HepG2 (cell line): Measurements from ENCODE around the gene TXN.

- RRBS, 2 experiments, result no CpG with 5 or more reads among the region's 4 CpGs
CAGE:
- cytosol, long polyA minus RNA, result no peak
- cytosol, long polyA plus RNA, result no peak
- long polyA plus RNA, result no peak
- nucleus, long polyA minus RNA, result no peak
- nucleus, long polyA plus RNA, result no peak
These were observed 159.6 kb downstream of the ACTL7B start for GRCh38 chr9:108696097-108696748.

GRCh38 chr9:108708859-108709072, 147.0 kb downstream of the ACTL7B start:
- RRBS, 2 experiments, result no CpG with 5 or more reads among the region's 4 CpGs
CAGE:
- cytosol, long polyA minus RNA, result no peak
- cytosol, long polyA plus RNA, result no peak
- long polyA plus RNA, result no peak
- nucleus, long polyA minus RNA, result no peak
- nucleus, long polyA plus RNA, result no peak

- RRBS, 2 experiments, result no CpG with 5 or more reads among the region's 2 CpGs
CAGE:
- cytosol, long polyA minus RNA, result no peak
- cytosol, long polyA plus RNA, result no peak
- long polyA plus RNA, result no peak
- nucleus, long polyA minus RNA, result no peak
- nucleus, long polyA plus RNA, result no peak
These were observed 18.6 kb downstream of the CTNNAL1 start for GRCh38 chr9:108994712-108995108.

DNA sequence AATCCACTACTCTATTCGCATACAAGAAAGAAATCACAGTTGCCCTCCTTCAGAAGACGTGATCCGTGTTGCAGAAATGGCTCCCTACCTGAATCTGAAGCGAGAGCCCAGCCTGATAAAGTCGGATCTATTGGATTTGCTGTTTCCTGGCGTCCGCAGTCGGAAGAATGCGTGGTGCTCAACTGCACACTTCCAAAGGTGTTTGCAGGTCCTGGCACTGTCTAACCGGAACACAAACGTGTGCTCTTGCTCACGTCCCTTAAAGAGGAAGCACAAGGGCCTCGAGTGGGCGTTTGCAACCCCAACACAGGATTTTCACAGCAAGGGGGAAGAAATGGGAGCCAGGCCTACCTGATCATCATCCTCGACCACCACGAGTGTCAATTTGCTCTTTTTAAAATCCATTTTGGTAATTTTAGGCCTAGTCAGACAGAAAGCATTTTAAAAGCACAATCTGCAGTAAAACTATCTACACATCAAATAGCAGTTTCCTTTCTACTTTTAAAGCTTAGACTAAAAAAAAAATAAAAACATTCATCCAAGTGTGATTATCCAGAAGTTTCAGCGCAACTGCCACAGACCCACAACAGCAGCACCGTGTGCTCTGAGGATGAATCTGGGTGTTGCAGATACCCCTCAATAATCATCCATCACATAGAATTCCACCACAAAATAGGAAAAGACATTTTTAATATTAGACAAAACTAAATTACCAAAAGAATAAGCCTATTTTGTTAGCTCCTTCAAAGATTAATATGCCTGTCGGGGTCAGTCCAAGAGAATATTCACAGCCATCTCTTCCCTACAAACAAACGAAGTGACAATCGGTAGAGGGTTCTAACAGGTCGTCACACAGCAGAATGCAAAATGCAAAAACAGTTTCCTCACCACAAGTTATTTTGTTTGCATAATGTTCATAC, 65.2 kb downstream of the EPB41L4B start:
- RRBS, 2 experiments, result no CpG with 5 or more reads among the region's 22 CpGs
CAGE:
- cytosol, long polyA minus RNA, result no peak
- cytosol, long polyA plus RNA, result no peak
- long polyA plus RNA, result no peak
- nucleus, long polyA minus RNA, result no peak
- nucleus, long polyA plus RNA, result no peak

- RRBS, 2 experiments, result no CpG with 5 or more reads among the region's 14 CpGs
CAGE:
- cytosol, long polyA minus RNA, result no peak
- cytosol, long polyA plus RNA, result no peak
- long polyA plus RNA, result no peak
- nucleus, long polyA minus RNA, result no peak
- nucleus, long polyA plus RNA, result no peak
These were observed 13.4 kb downstream of the EPB41L4B start for GRCh38 chr9:109307296-109308005.

DNA sequence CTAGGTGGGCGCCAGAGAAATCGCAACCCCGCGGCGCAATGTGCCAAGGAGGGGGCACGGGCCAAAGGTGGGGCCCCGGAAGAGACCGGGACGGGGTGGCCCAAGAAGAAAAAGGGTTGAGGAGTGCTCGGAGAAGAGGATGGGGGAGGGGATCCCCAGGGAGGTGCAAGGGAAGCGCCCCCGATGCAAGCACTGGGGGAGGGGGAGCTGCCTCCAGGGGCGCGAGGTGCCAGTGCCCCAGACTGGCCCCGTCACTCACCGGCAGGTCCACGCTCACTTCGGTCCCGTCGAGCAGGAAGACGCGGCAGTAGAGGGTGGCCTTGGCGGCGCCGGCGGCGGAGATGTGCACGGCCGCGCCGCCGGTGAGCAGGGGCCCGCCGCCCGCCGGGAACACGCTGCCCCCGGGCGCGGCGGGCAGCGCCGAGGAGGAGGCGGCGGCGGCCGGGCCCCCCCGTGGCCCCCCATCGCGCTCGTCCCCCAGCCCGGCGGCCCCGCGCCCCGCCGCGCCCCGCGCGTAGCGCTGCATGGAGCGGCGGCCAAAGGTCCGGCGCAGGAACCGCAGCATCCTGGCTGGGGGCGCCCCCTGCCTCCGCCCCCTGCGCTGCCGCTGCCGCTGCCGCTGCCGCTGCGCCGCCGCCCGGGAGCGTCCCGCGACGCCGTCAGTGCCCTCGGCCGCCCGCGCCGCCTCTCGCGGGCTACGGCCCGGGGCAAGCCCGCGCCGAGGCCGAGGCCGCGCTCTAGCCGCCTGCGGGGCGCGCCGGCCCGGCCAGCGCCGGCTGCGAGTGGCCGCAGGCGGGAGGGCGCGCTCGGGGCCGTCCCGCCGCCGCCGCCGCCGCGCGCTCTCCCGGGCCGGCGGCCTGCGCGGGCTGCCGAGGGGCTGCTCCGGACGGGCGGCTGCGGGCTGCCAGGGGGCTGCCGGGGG, 716 bp downstream of the EPB41L4B start:
- RRBS, 2 experiments, result 2% methylated on average over 75 to 91 of the region's 132 CpGs
CAGE:
- cytosol, long polyA minus RNA, result start-site peak on the minus strand centred at position 562 of the sequence, 74 bp wide, 26 reads
- cytosol, long polyA plus RNA, result no peak
- long polyA plus RNA, result start-site peak on the minus strand centred at position 340 of the sequence, 139 bp wide, 8 and 10 reads in 2 replicates; start-site peak on the minus strand centred at position 616 of the sequence, 188 bp wide, 71 and 106 reads in 2 replicates
- nucleus, long polyA minus RNA, result no peak
- nucleus, long polyA plus RNA, result no peak

DNA sequence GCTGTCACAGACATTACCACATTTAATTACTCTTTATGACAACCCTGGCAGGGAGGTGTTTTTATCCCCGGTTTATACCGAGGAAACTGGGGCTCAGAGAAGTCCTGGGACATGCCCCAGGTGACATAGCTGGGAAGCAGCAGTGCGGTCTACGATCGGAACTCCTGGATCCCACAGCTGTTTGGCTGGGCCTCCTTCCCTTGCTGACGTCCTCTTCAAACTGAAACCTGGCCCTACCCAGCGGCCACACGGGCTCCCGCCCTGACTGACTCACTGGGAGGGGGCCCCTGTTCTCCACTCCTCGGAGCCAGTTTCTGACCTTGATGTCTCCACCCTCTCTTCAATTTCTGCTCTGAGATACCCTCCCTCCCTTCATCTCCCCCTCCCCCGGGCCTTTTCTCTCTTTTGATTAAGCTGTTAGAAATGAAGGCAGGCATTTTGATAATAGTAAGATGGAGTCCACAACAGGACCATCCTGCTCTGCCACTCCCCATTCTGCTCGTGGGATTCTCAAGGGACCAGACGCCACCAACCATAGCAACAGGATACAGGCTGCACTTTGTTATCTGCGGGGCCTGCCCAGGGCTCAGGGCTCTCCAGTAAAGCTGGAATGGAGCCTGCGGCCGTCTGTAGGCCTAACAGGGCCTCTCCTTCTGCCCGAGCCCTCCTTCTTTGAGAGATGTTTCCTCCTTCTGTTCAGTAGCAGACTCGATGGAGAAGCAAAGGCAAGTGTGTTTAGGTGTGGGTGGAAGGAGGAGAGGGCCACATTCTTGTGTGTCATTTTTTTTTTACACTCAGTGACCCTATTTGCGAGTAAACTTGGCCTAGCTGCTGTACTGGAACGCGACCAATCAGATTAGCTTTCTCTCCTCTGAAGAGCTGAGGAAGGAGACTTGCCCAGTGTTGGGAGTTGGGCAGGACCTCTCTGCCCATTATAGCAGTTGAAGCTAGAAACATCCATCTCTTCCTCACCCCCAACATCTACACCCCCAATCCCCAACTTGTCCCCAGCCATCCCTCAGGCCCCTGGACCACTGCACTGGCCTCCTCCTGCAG, 8.7 kb upstream of the EPB41L4B start:
- RRBS, 2 experiments, result no CpG with 5 or more reads among the region's 21 CpGs
CAGE:
- cytosol, long polyA minus RNA, result no peak
- cytosol, long polyA plus RNA, result no peak
- long polyA plus RNA, result no peak
- nucleus, long polyA minus RNA, result no peak
- nucleus, long polyA plus RNA, result no peak

DNA sequence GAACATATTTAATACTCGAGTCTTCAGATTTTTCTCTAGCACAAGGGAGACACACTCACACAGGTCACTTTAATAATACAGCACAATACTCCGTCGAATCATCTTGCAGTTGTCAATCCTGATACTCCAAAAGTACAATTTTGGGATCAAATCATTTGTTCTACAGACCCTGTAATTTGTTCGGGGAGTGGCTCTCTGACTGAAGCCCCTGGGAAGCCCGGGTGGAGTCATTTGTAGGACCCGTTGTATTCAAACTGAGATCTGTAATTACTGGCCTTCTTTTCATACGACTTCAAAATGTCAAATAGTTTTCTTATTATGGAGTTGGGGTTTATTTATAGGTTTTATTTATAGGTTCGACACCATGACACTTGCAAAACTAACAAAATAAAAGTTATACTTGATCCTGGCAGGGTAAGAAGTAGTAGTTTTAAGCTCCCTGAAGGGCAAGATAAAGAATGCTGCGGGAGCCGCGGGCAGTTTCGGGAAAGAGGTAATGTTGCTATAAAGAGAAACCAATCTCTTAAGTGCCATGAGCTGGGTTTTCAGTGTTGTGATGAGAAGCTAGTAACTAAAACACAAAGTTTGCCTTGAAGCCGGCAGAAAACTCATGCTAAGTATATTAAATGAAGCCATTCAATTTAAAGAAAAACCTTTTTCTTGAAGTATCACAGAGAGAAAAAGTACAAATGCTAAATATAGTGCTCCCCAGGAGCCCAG, 24.9 kb downstream of the PTPN3 start:
- RRBS, 2 experiments, result no CpG with 5 or more reads among the region's 13 CpGs
CAGE:
- cytosol, long polyA minus RNA, result no peak
- cytosol, long polyA plus RNA, result no peak
- long polyA plus RNA, result no peak
- nucleus, long polyA minus RNA, result no peak
- nucleus, long polyA plus RNA, result no peak

DNA sequence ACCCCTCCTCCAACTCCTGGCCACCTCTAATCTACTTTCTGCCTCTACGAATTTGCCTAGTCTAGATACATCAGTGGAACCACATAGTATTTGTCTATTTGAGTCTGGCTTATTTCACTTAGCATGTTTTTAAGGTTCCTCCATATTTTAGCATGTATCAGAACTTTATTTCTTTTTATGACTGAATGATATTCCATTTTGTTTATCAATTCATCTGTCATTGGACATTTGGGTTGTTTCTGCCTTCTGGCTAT, 19.0 kb downstream of the PTPN3 start:
- RRBS, 2 experiments, result no CpG with 5 or more reads among the region's 1 CpG
CAGE:
- cytosol, long polyA minus RNA, result no peak
- cytosol, long polyA plus RNA, result no peak
- long polyA plus RNA, result no peak
- nucleus, long polyA minus RNA, result no peak
- nucleus, long polyA plus RNA, result no peak

GRCh38 chr9:109640081-109641201, 139.6 kb upstream of the PALM2AKAP2 start:
- RRBS, 2 experiments, result no CpG with 5 or more reads among the region's 85 CpGs
CAGE:
- cytosol, long polyA minus RNA, result no peak
- cytosol, long polyA plus RNA, result no peak
- long polyA plus RNA, result no peak
- nucleus, long polyA minus RNA, result no peak
- nucleus, long polyA plus RNA, result no peak

DNA sequence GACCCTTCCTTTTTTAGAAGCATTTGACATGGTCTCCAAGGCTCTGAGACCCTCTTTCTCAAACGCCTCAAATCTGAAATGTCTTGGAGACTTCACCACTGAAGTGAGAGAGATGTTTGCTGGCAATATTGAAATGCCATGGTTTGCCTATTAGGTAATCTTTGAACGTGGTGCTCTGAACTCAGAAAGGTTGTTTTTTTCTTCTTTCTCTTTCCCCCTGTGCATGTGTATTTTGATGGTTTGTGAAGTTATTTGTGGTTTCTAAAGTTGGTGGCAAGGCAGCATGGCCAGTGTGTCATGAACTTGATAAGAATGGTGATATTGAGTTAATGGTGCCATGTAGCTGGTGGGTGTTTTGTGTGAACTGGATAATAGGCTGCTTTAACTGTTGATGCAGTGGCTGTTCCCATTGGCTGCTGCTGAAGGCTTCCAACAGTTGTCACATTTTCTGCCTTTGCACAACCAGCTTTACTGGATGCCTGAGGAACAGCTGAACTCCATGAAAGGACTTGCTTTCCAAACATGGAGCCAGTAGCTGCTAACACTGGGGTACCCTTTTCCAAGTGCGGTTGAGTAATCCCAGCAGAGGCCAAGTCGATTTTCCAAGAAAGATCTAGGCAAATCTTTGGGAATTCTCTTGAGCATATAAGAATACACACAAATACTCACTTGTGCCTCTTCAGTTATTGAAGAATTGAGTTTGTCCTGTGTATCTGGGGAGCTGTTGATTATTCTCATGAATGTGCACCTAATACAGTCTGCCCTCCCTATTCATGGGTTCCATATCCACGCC, 1.8 kb downstream of the PALM2AKAP2 start:
- RRBS, 2 experiments, result no CpG with 5 or more reads among the region's 5 CpGs
CAGE:
- cytosol, long polyA minus RNA, result no peak
- cytosol, long polyA plus RNA, result no peak
- long polyA plus RNA, result no peak
- nucleus, long polyA minus RNA, result no peak
- nucleus, long polyA plus RNA, result no peak

- RRBS, 2 experiments, result no CpG with 5 or more reads among the region's 7 CpGs
CAGE:
- cytosol, long polyA minus RNA, result no peak
- cytosol, long polyA plus RNA, result no peak
- long polyA plus RNA, result no peak
- nucleus, long polyA minus RNA, result no peak
- nucleus, long polyA plus RNA, result no peak
These were observed 76.8 kb downstream of the PALM2AKAP2 start for GRCh38 chr9:109856501-109857395.

DNA sequence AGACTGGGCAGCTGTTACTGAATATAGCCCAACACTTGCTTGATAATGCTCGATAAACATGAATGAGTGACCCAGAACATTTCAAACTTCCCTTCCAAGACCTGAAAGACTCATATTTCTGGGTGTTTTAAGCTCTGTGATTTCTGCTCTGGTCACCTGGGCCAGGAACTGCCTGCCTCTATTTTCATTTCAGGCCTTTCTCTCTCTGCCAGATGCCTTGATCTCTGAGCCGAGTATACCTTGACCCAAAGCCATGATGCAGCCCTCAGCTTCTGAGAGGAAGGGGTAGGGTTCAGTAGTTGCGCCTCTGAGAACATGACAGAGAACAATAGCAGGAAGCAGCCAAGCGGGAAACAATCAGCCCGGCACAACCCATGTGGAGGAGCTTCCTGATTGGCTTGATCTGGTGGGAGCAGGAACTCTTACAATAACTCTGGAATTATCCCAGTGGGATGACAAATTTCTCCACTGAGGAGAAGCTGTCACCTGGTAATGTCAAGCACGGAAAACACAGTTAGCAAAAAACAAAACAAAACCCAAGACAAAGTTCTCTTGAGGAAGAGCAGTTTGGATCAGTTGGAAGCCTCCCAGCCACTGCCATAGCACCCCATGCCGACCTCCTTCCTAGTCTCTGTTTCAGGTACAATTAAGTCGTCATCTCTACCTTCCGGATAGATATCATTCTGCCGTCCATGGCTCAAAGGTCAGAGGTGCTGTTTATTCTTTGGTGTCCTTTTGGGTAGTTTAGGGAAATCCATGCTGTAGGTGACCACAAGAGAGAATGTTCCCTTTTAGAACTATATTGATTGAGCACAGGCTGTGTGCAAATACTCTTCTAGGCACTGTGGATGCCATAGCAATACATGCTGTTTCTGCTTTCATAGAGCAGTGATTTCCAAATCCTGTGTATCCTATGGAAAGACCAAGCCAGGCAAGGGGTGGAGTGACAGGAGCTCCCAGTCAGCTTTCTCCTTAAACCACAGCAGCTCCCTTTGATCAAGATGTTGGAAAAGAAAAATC, 127.6 kb downstream of the PALM2AKAP2 start:
- RRBS, 2 experiments, result no CpG with 5 or more reads among the region's 10 CpGs
CAGE:
- cytosol, long polyA minus RNA, result no peak
- cytosol, long polyA plus RNA, result no peak
- long polyA plus RNA, result no peak
- nucleus, long polyA minus RNA, result no peak
- nucleus, long polyA plus RNA, result no peak

DNA sequence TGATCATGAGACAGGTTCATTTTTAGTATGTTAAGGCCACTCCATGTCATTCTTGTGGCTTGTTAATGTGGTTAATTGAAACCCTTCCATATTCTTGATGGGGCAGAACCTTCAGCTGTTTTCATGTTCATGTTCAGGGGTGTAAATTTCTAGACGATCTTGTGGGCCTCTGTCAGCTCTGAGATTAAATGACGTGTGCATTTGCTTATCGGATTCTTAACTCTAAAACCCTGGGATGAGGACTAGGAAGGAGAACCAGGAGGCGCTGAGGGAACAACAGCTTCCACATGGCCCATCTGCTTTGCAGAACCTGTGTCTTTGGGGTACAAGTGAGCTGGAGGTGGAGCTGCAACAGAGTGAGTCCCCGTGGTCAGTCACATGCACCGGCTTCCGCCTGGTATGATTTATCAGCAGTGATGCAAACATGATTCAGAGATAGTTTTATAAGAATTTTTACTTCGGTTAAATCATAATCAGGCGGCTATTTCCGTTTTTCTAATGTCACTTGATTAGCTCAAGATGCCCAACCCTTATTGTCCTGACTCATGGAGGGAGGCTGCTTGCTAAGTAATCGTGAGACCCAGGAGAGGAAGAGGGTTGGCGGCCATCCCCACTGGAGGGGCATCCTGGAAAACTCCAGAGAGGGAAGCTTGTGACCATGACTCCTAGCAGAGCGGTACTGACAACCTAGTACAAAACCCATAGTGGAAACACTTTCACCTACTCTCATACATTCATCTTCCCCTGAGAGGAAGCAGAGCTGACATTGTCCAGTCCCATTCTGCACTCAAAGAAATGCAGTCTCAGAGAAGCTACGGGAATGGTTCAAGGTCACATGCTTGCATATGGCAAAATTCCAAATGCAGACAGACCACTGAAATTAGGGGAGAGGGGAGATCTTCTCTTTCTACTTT, 138.3 kb downstream of the C9orf152 start:
- RRBS, 2 experiments, result no CpG with 5 or more reads among the region's 14 CpGs
CAGE:
- cytosol, long polyA minus RNA, result no peak
- cytosol, long polyA plus RNA, result no peak
- long polyA plus RNA, result no peak
- nucleus, long polyA minus RNA, result no peak
- nucleus, long polyA plus RNA, result no peak

DNA sequence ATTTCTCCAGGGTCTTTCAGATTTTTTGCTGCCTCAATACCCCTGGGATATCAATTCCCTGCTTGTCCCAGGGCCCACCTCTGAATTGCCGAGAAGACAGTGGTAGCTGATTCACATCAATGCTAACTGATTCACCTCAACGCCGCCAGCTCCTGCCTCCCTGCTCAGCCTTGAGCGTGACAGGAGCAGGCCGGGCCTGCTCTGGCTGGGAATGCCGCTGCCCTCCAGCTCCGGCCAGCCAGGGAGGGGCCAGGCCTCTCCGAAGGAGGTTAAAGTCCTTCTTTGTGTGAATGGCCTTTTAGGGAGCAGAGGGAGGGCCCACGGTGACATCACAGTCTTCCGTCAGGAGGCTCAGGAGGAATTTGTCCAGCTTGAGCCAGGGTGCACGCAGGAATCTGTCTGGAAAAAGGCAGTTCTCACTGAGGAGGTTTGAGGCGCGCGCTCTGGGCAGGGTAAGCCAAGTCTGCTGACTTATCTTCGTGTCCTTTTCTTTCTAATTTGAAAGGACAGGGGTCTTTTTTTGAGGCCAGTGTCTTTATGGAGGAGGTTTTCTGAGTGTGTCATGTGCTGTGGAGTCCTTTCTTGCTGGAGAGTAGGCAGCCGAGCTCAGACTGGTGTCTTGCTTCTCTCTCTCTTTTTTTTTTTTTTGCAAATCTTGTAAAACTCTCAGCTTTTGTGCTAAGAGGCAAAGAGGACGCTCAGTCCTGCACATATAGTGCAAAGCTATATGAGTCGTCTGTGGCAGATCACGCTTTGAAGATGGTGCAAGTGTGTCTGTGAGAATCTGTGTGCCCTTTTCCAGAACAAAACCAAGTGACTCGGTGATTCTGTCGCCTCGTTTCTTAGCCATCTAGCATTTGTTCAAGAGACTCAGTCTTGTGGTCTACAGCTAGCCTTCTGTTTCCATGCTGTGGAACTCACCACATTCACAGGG, 82.5 kb downstream of the C9orf152 start:
- RRBS, 2 experiments, result 2 to 6% methylated on average over 3 of the region's 22 CpGs
CAGE:
- cytosol, long polyA minus RNA, result start-site peak on the plus strand centred at position 387 of the sequence, 39 bp wide, 306 reads
- cytosol, long polyA plus RNA, result start-site peak on the plus strand centred at position 362 of the sequence, 73 bp wide, 555 and 263 reads in 2 replicates
- long polyA plus RNA, result start-site peak on the plus strand centred at position 372 of the sequence, 57 bp wide, 316 and 206 reads in 2 replicates
- nucleus, long polyA minus RNA, result no peak
- nucleus, long polyA plus RNA, result start-site peak on the plus strand centred at position 364 of the sequence, 77 bp wide, 915 and 1,286 reads in 2 replicates

DNA sequence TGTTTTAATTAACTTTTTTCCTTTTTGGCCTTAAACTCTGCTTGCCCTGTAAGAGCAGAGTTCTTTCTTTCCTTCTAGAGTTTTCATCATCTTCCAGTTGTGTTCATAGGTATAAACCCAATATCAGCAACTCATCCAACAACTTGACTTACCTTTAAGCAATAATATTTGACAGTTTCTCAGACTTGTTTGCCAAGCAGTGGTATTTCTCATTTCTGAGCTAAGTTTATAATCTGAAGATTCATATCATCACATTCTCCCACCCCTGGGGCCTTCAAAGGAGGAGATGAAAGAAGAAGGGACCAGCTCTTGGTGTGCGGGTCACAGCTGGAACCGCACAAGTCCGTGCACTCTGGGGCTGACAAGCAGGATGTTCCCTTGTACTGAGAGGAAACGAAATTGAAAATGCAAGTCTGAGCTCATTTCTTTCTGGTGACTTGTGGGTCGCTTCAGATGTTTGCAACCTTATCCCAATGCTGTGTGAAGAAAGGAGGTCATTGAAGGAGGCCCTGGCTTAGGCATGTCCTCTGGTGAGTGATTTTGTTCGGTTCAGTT, 59.7 kb downstream of the C9orf152 start:
- RRBS, 2 experiments, result no CpG with 5 or more reads among the region's 6 CpGs
CAGE:
- cytosol, long polyA minus RNA, result no peak
- cytosol, long polyA plus RNA, result no peak
- long polyA plus RNA, result no peak
- nucleus, long polyA minus RNA, result no peak
- nucleus, long polyA plus RNA, result no peak

DNA sequence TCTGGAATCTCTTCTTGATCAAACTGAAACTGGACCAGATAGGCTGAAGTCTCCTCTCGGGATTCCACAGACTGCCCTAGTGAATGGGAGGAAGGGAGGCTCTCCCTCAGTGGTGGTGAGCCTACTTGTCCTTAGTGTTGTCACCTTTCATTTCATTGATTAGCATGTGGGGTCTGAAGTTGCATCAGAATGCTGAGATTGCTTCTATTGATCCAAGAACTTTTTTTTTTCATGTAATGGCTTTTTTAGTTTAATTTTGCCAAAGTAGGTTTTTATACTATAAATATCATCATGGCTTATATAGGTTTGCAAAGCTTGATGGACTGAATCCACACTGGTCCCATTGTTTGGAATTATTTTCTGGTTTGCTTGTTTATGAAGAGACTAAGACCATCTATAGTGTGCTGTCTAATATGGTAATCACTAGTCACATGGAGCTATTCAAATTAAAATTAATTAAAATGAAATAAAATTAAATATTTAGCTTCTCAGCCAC, 40.4 kb downstream of the C9orf152 start:
- RRBS, 2 experiments, result no CpG with 5 or more reads among the region's 1 CpG
CAGE:
- cytosol, long polyA minus RNA, result no peak
- cytosol, long polyA plus RNA, result no peak
- long polyA plus RNA, result no peak
- nucleus, long polyA minus RNA, result no peak
- nucleus, long polyA plus RNA, result no peak

DNA sequence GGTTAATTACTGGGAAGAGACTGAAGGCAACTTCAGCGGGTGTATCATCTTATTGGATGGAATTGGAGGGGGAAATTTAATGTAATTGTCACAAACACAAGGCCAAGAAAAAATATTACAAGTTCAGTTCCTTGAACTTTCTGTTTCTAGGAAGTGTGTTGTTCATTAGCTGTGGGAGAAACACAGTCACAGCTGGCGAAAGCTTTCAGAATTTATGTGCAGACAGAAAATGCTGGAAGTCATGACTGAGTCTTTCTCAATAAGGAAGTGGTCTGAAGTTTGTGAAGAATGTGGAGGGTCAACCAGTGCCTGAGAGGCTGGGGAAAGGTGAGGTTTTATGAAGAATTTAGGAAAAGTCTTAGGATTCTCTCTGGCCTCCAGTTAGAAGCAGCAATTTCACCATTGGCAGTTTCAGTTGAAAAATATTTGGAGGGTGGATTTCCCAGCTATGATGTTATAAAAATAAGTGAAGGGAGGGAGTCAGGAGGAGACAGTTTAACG, 15.0 kb downstream of the C9orf152 start:
- RRBS, 2 experiments, result no CpG with 5 or more reads among the region's 3 CpGs
CAGE:
- cytosol, long polyA minus RNA, result no peak
- cytosol, long polyA plus RNA, result no peak
- long polyA plus RNA, result no peak
- nucleus, long polyA minus RNA, result no peak
- nucleus, long polyA plus RNA, result no peak

DNA sequence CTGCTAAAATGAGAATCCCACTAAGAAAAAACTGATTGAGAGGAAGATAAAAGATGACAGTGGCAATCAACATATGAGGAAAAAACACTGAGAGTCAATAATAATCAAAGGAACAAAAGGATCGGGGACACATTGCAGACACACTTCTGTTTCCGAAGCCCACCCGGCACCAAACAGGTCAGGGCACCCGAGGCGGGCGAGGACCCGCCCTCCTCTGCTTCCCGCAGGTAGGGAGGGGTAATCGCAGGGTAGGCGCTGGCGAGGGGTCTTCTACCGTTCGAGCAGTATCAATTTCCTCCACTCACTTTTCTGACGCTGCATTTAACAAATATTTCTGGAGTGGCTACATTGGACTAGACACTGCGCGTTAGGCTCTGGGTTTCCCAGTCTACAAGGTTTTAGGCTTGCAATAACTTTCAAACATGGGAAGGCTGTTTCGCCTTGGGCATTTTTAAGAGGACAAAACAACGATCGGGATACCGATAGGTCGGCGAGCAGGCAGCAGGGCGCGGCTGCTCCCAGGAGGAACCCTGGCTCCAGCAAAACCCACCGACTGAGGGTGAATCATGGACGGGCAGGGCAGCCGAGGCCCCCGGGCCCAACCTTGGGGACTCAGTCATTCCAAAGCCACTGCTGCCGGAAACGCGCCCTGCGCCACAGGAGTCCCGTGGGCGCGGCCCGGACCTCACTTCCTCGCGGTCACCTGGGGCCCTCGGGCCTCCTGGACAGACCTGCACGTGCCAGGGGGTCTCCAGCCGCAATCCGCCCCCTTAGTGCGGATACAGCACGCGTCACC, 1.1 kb downstream of the TXN start:
- RRBS, 2 experiments, result 2 to 3% methylated on average over 8 of the region's 45 CpGs
CAGE:
- cytosol, long polyA minus RNA, result no peak
- cytosol, long polyA plus RNA, result no peak
- long polyA plus RNA, result no peak
- nucleus, long polyA minus RNA, result no peak
- nucleus, long polyA plus RNA, result no peak

DNA sequence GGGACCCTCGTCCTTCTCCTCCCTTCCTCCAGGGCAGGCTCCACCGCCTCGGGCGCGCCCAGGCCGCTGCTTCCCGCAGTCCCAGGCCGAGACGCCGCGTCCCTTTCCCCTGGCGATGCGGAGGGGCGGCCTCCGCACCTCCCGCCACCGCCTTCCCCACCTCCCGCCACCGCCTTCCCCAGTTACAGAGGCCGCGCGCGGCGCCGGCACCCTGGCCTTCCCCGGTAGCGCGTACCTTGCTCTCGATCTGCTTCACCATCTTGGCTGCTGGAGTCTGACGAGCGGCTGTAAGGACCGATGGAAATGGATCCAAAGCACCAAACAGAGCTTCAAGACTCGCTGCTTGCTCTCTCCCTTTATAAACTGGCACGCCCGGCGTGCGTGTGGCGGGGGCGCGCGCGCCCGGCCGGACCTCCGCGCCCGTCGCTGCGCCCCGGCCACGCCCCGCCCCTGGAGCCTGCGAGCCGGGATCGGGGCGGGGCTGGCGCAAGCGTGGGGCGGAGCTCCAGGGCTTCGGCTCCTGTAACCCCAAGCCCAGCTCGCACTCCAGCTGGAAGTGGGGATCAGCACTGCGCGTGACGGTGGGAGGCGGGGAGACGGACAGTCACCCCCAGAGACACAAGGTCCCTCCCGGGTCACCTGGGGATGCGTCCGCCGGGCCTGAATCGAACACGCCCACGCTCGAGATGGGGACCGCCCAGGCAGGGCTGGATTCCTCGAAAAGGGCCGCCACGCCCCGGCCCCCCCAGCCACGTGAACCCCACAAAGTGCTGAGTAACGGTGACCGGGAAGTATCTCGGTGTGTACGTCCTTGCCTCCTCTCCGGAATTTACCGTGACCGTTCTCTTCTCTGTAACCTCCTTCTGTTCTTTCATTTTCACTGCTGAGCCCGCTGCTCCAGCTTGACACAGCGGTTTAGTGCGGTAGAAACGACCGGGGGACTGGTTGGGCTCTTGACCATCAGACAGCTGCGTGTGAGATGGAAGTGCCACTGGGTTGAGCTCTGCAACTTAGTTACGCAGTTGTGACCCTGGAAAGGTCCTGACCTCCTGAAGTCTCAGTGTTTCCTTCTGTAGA, at the start of gene TXN:
Gene TXN, minus strand, starts transcription at position 331 of the 1,077 bp plus-strand sequence.
- RRBS, 2 experiments, result under 1 to 2% methylated on average over 14 to 17 of the region's 94 CpGs
CAGE:
- cytosol, long polyA minus RNA, result start-site peak on the plus strand centred at position 784 of the sequence, 22 bp wide, 7 reads
- cytosol, long polyA plus RNA, result start-site peak on the minus strand centred at position 378 of the sequence, 101 bp wide, 3,688 and 4,234 reads in 2 replicates
- long polyA plus RNA, result start-site peak on the minus strand centred at position 333 of the sequence, 167 bp wide, 5,846 and 4,552 reads in 2 replicates
- nucleus, long polyA minus RNA, result no peak
- nucleus, long polyA plus RNA, result start-site peak on the minus strand centred at position 342 of the sequence, 134 bp wide, 1,877 and 2,007 reads in 2 replicates